Islet of Langerhans (tissue), 1 donor: ENCODE measurements around a stretch of chr5.

- RRBS, result no CpG with 5 or more reads among the region's 7 CpGs
Observed at GRCh38 chr5:72171609-72172227, 64.4 kb downstream of the MAP1B start.

DNA sequence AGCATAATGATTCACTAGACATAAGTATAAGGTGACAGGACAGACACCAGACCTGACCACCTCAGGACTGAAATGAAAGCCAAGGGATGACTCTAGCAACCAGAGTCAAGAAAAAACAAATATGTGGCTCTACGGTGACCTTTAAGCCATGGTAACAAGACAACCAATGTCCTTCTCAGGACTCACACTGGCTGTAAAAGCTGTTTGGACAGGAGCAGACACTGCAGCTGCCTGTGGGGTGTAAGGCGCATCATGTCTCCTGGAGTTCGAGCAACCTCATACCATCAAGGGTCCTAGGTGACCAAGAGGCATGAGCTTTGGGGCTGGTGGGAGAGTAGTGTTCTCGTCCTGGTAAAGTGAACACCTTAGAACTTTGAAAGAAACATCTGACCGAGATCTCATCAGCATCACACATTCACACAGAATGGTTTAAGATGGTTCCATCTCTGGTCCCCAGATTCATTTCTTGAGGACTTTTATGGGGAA, 94.8 kb downstream of the MRPS27 start:
- RRBS, result no CpG with 5 or more reads among the region's 5 CpGs

DNA sequence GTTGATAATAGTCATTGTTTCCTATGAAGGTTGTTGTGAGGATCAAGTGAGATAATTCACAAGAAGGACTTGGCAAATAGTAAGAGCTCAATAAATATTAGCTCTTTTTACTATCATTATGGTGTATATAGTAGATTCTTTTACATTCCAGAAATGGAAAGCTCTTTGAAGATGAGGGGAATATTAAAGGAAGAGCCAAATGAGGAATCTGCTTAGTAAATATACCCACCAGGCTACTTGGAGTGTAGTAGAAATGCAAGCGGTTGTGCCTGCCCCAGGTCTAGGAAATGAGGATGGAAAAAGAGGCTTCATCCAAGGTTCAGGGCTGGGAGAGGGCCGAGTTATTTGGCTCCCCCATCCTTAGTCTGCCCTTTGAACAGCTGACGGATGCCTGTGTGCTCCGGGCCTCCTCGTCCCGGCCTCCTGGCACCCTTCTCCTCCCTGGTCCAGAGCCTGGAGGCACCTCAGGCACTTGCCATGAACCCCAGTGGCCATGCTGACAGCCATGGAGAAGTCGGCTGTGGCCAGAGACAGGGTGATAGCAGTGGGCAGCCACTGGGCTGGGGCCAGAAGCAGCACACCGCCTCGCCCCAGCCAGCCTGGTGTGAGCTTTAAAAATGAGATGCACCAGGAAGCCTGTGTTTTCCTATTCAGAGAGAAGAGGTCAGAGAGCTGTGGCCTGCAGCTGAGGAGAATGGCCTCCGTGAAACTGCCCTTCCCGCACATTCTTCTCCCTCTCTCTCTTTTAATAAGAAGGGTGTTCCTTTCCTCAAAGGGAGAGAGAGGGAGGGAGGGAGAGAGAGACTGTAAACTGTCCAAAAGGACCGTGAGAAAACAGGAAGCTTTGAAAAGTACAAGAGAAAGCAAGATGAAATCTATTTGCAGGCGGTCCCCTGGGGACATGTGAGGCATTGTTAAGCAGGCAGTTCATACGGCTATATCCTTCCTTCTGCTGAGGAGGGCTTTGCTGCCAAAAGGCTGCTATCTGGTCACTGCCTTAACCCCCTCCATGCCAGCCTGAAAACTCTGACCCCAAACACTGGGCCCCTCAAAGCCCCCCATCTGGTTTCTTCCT, 55.4 kb downstream of the ZNF366 start:
- RRBS, result no CpG with 5 or more reads among the region's 14 CpGs

- RRBS, result no CpG with 5 or more reads among the region's 5 CpGs
Observed at GRCh38 chr5:72507589-72507903, 336 bp upstream of the ZNF366 start.

GRCh38 chr5:72618837-72619170, 111.6 kb upstream of the ZNF366 start:
- RRBS, result no CpG with 5 or more reads among the region's 1 CpG

- RRBS, result no CpG with 5 or more reads among the region's 4 CpGs
Observed at GRCh38 chr5:72827662-72828385, 11.4 kb downstream of the TNPO1 start.

- RRBS, result 3% methylated on average over 38 of the region's 81 CpGs
Observed at GRCh38 chr5:72848305-72849114, 32.0 kb downstream of the TNPO1 start.

GRCh38 chr5:72939888-72940621, 15.8 kb upstream of the FCHO2 start:
- RRBS, result no CpG with 5 or more reads among the region's 7 CpGs

- RRBS, result no CpG with 5 or more reads among the region's 1 CpG
Observed at GRCh38 chr5:73008794-73009233, 53.0 kb downstream of the FCHO2 start.

- RRBS, result 6% methylated on average over 6 of the region's 22 CpGs
Observed at GRCh38 chr5:73303221-73303495, 130.2 kb downstream of the TMEM174 start.

DNA sequence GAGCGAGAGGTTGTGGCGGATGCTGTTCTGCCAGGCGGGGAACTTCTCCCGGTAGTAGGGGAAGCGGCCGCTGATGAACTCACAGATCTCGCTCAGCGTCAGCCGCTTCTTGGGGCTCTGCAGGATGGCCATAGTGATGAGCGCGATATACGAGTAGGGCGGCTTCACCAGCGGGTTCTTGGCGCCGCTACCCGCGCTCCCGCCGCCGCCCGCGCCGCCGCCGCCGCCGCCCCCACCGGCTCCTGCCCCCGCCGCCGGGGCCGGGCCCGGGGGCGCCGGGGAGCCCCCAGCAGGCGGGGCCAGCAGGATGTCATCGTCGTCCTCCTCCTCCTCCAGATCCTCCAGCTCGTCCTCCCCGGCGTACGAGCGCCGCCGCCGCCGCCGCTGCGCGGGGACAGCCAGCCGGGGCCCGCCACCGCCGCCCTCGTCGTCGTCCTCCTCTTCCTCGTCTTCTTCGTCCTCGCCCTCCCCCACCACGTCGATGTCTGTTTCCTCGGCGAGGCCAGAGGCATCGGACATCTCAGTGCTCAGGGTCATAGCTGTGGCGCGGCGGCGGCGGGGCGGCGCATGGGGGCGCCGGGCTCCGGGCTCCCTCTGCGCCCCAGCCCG, 647 bp downstream of the FOXD1 start:
- RRBS, result 6% methylated on average over 15 of the region's 78 CpGs

- RRBS, result no CpG with 5 or more reads among the region's 6 CpGs
Observed at GRCh38 chr5:73653896-73655159, 28.3 kb downstream of the ARHGEF28 start.

- RRBS, result no CpG with 5 or more reads among the region's 12 CpGs
Observed at GRCh38 chr5:73897696-73898351, 271.8 kb downstream of the ARHGEF28 start.

DNA sequence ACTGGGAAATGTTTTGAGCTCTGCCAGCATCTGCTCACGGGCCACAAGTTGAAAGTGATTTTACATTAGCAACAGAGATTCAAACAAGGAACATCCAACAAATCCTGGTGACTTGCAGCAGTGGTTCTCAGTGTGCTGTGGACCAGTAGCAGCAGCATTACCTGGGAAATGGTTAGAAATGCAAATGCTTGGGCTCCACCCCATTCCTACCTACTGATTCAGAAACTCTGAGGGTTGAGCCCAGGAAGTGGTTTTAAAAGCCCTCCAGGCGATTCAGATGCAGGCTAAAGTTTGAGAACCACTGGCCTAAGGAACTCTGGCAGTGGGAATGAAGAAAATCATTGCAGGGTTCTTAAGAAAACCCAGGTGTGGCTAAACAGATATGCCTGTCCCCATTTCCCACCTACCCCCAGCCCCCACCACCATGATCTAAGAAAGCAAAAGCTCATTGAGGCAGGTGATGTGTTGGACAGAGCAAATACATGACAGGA, 398.8 kb downstream of the ENC1 start:
- RRBS, result no CpG with 5 or more reads among the region's 2 CpGs

GRCh38 chr5:74641321-74641745, 805 bp upstream of the ENC1 start:
- RRBS, result 10% methylated on average over 3 of the region's 26 CpGs

DNA sequence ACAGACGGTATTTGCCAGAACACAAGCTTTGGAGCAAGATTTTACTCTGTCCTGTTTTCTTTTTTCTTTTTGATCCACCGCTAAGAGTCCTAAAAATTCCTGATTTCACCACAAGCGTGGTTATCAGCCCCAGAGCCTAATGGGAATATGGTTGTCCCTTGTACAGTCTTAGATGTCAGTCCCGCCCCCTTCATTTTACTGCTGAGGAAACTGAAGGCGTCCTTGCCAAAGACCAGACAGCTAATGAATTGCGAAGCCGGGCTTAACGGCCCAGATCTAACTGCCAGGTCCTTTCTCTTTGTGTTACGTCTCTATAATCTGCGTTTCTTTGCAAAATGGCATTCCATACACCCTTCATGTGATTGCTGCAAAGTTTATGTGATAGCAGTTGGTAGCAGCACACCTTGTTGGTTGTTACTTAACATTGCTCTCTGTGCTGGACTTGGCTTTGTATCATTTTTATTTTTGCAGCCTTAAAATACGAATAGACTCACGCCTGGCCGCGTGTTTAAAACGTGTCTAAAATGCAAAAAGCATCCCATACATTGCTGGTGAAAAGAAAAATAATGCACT, 581 bp downstream of the NSA2 start:
- RRBS, result no CpG with 5 or more reads among the region's 15 CpGs

DNA sequence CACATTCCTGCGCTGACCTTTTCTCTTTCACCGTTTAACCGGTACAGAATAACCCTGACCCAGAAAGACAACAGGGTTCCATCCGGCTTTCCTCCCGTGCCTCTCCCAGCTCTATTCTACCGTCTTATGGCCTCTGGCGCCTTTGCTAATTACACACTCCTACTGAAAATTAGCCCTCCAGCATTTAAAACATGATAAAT, 729 bp upstream of the FAM169A start:
- RRBS, result 67% methylated on average over 3 of the region's 7 CpGs

DNA sequence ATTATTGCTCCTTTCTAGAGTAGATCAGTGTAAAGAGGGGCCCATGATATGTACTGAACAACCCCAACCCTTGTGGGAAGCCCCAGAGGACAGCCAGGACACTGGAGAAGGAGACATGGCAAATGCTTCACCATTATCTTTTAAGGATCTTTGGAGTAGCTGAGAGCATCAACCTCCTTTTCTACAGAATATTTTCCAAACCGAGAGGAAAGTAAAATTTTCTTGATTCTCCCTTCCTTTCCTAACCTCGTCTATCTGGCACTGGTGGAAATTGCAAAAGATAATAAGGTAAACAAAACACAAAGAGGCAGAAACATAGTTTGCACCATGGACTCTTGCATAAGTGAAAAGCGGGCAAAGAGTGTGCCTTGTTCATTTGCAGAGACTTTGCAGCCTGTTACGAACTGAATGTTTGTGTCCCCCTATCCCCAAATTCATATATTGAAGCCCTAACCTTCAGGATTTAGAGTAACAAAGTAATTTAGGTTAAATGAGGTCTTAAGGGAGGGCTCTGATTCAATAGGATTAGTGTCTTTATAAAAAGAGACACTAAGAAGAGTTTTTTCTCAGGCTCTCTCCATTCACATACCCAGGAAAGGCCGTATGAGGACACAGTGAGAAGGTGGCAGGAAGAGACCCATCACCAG, 51.9 kb upstream of the FAM169A start:
- RRBS, result no CpG with 5 or more reads among the region's 5 CpGs

DNA sequence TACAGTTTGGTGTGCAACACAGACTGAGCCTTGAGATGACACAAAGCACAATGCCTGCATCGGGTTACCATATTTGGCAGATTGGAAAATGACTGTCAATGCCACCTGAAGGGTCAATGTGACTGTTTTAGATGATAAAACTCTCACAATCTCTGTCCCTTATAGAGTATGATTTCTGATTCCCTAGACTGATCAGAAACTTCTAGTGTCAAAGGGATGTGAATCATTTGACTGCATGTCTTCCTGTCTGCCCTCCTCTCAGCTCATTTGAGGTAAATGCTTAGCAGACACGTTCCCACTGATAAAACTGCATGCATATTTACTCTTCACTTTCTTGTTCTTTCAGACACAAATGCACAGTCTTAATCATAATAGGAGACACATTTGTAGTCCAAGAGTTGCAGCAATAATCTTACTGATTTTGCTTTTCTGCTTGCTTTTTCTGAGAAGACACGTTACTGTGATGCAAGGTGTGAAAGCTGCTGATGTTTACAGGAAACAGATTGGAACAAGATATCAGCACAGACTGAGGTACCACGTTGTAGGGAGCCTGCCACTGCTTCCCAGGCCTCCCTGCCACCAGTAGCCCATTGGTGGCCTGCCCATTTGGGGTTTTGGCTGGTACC, 77.8 kb downstream of the GCNT4 start:
- RRBS, result no CpG with 5 or more reads among the region's 4 CpGs

DNA sequence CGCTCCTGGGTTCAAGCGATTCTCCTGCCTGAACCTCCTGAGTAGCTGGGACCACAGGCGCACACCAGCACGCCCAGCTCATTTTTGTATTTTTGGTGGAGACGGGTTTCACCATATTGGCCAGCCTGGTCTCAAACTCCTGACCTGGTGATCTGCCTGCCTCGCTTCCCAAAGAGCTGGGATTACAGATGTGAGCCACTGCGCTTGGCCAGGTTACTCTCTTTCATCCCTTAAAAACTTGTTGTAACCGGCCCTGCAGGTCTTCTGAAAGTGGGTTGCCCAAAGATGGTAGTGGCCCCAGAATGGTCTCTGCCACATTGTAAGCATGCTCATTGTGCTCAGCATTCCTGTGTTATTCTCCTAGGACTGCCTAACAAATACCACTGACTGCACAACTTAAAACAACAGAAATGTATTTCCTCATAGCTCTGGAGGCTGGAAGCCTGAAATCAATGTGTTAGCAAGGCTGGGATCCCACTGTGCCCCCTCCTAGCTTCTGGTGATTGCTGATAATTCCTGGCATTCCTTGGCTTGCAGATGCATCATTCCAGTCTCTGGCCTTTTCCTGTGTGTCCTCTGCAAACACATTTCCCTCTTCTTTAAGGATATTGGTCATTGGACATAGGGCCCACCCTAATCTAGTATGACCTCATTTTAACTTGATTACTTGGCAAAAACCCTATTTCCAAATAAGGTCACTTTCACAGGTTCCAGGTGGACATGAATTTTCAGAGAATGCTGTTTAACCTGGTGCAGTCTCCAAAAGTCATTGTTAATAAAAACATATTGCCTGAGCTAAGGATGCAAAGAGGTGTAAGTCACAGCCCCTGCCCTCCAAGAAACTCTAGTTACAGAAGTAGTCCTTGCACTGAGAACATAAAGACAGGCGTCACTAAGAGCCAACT, 3.4 kb upstream of the GCNT4 start:
- RRBS, result no CpG with 5 or more reads among the region's 9 CpGs